Spinal cord (tissue), 3 donors: ENCODE measurements around the gene LGALS14.

- PRO-cap, result no peak
- RAMPAGE, long total RNA, result no peak
Measured at GRCh38 chr19:39277573-39278086, 9.4 kb downstream of the IFNL2 start.

- PRO-cap, result no peak
- RAMPAGE, long total RNA, result no peak
Measured at GRCh38 chr19:39352512-39353034, 10.4 kb downstream of the SAMD4B start.

DNA sequence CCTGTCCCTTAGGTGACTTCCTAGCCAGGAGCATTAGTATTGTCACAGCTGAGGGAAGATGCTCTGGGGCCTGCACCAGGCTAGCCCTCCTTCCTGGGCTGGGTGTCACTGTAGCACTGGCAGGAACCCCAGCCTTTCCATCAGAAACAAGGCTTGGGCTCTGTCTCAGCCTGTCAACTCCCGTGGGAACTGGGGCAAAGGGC, 18.0 kb downstream of the PAF1 start:
- PRO-cap, result no peak
- RAMPAGE, long total RNA, result no peak

DNA sequence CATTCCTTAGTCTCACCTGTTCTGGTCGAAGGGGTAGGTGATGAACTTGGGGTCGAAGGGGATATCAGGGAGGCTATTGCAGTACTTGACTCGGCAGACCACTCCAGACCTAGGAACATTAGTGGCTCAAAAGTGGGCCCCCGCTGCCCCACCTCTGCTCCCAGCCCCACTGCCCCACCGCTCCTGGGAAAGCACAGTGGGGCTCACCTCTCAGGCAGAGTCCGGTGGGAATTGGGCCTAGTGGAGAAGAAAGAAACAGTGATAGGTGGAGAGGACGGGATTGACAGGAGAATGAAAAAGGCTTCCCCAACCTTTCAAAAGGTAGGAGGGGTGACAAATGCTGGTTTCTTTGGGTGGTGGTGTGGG, 870 bp downstream of the PAF1 start:
- PRO-cap, result no peak
- RAMPAGE, long total RNA, result no peak

DNA sequence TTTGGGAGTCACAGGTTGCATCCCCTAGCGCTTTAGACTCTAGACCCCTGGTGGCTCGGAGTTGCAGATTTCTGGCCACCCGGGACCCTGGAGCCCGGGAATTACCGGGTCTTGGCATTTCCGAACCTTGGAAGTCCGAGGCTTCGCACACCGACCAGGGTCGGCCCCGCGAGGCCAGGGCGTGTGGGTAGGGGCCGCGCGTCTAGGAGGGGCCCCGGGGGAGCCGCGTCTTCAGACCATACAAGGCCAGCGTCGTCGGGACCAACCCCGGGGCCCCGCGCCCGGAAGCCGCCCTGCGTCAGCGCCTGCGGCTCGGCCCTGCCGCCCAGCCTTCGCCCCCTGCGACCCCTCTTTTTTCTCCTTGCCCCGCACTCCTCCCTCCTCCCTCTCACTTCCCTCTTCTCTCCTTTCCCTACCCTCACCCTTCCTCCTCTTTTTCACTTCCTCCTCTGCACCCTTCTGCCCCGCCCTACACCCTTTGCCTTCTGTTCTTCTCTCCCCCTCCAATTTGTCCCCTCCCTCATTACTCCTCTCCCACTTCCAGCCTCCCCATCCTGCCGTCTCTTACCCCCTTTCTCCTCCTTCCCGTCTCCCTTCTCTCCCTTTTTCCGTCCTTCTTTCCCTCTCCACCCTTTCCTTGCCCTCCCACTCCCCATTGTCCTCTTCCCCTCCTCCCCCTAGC, 2.4 kb upstream of the PLEKHG2 start:
- PRO-cap, result no peak
- RAMPAGE, long total RNA, result no peak

DNA sequence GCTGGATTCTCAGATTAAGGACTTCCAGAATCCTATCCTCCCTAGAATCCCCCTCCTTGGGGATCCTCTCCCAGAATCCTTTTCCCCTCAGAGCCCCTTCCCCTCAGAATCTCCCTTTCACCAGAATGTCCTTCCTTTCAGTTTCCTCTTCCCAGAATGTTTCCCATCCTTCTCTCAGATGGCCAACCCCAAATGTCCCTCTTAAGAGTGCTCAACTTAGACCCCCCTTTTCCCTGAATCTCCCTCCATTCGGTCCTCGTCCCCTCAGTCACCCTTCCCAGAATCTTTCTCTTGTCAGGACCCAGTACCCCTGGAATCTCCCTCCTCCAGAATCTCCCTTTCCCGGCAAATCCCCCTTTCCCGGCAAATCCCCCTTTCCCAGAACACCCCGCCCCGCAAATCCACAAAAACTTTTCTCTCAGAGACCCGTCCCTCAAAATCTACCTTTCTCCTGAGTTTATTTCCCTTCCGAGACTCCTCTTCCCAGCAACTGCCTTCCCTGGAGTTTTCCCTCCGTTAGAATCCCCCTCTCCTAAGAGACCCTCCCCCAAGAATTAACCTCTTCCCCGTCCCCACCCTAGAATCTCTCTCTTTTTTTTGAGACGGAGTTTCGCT, 744 bp upstream of the RPS16 start:
- PRO-cap, result no peak
- RAMPAGE, long total RNA, result no peak

GRCh38 chr19:39704094-39704621, at the start of gene LGALS14:
TSS of gene LGALS14 (plus strand) at chr19:39704481.
- PRO-cap, result no peak
- RAMPAGE, long total RNA, result no peak

- PRO-cap, result no peak
- RAMPAGE, long total RNA, result no peak
Measured at GRCh38 chr19:39796087-39796286, 17.3 kb downstream of the LEUTX start.

DNA sequence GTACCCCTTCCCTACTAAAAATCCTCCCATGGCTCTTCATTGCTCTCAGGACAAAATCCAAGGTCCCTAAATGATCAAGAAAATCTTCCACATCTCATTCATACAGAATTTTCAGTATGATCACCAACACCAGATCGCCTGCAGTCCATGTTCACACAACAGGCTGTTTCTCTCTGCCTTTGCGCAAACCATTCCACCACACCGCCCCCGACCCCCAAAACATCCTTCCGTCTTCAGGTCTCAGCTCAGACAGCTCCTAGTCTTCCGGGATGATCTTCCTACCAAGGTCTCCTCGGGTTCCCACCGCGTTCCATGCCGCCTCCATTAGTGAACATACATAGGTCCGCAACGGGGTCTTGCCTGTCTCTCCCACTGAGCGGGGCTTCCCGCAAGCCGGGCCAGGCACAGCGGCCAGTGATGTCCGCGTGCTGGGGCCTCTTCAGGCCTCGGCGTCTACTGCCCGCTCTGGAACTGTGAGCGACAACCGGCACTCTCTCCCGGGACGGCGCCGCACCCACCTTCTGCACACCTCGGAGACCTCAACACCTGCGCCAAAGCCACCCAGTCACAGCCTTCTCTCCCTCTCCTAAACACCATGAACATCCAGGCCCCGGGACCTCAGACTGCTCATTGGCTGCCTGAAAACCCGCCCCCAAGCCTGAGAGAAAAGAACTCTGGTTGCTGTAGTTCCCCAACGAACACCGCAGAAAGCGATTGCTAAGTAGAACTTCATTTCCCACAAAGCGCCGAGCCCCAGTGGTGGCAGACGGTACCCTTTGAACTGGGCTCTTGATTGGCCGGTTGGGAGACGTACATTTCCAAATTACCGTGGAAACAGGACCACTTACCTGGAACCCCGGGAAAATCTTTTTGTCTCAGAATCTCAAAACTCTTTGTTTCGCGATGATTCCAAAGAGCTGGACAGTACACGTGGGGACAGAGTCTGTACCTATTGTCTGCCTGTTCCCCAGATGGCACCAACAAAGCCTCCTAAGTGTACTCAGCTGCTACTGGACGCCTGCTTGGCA, 9.7 kb downstream of the DYRK1B start:
- PRO-cap, result no peak
- RAMPAGE, long total RNA, result no peak

- PRO-cap, result no peak
- RAMPAGE, long total RNA, result no peak
Measured at GRCh38 chr19:39858508-39859045, 12.4 kb upstream of the FBL start.

DNA sequence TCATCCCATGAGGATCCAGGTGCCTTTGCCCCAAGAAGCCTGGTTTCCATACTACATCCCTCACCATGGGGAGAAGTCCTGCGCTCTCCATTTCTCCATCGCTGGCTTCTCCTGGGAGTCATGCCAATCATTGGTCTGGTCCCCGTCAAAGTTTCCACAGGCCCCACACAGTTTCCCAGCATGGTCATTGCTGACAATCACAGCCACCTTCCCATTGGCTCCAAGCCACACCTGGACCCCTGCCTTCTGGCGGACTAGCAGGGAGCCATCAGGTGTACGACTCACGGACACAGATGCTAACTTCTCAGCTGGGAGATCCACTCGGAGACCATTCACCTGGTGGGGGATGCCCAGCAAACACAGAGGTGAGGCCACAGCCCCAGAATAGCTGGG, 17.4 kb upstream of the FBL start:
- PRO-cap, result no peak
- RAMPAGE, long total RNA, result no peak

DNA sequence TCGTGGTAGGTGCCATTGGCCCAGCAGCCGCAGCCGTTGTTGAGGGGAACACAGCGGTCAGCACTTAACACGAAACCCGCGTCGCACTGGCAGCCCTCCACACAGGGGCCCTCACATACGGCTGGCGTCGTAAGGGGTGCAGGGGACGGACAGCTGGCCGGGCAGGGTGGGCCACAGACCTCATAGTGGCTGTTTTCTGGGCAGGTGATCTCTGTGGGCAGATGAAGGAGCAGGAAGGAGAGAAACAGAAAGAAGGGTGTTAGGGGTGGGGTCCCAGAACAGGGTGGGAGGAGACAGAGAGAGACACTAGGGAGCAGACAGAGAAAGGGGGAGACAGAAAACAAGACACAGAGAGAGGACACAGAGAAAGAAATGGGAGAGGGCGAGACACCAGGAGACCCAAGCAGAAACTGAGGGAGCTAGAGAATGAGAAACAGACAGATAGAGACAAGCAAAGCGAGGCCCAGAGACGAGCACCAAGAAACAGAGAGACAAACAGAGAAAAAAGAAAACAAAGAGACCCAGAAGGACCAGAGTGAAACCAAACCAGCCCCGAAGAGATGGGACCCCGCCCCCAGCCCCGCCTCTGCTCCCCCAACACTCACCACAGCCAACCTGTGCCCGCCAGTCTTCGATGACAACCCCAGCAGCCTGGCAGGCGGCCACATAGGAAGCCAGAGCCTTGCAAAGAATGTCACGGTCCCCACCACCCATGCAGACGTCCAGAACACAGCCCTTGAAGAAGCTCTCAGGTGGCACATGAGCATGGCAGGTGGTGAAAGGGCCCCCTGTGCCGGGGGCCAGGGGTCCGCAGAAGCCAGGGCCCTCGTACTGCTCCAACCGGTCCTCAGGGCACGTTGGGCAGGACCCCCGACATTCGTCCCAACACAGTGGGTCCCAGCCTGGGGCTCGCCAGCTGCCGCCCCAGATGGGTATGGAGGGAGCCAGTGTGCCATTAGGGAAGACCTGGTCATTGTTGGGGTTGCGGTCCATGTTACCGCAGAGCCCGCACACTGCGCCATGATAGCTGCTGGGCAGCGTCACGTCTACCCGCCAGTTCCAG, 47.5 kb upstream of the FBL start:
- PRO-cap, result no peak
- RAMPAGE, long total RNA, result no peak

- PRO-cap, result no peak
- RAMPAGE, long total RNA, result no peak
Measured at GRCh38 chr19:39997191-39997609, 340 bp downstream of the ZNF546 start.

- PRO-cap, result no peak
- RAMPAGE, long total RNA, result no peak
Measured at GRCh38 chr19:40046587-40047075, 9.4 kb downstream of the ZNF780B start.

DNA sequence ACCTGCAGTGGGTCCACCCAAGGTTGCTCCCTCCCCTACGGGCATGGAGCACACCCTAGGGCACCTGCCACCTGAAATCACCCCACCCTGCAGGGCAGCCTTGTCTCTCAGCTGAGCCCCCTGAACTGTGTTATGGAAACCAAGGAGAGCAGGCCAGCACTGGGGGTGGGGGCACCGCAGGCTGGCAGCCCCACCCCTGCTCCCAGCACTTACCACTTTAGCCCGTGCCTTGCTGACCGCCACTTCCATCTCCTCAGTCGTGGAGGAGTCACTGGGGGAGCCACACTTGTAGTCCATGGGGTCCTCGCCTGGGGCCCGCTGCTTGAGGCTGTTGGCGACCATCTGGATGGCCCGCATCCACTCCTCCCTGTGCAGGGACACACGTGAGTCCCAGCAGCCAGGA, 15.8 kb upstream of the CCNP start:
- PRO-cap, result no peak
- RAMPAGE, long total RNA, result no peak

DNA sequence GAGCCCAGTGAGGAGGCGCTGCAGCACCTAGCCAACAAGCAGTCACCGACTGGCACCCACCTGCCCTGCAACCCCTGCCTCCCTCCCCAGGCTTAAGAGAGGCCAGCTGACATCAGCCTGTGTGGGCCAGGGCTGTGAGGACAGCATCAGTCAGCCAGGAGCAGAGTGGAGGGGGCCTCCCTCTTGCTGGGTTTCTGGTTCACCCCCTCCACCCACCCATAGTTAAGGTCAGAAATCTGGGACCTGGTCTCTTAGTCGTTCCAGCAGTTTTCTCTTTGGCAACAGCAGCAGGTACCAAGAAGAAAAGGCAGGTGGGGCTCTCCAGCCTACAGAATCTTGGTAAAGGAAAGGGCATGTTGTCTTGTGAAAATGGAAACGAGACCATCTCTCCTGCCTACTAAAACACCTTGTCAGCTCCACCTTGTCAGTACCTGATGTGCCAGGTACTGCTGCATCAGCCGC, 25.6 kb upstream of the CCNP start:
- PRO-cap, result no peak
- RAMPAGE, long total RNA, result no peak

DNA sequence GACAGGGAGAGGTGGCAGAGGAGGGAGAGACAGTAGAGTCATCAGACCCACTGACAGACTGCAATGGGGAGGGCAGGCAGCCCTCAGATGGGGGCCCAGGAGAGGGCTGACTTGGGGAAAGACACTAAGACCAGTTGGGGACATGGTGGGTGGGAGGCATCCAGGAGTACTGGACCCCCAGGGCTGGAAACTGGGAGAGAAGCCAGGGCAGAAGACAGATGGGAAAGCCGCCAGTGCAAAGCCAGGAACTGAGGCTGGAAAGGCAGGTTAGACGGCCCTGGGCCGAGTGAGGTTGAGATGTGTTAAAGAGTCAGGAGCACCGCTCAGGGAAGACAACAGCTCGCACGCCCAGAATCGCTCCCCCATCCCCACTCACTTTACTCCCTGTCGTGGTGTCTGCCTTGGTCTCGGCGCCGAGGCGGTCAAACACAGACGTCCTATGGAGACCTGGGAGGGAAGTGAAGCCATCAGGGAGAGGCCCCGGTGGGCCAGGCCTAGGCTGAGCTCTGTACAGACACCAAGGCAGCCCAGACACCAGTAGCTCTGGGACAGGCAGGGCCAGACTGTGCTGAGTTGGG, 24.5 kb downstream of the C19orf47 start:
- PRO-cap, result no peak
- RAMPAGE, long total RNA, result no peak

DNA sequence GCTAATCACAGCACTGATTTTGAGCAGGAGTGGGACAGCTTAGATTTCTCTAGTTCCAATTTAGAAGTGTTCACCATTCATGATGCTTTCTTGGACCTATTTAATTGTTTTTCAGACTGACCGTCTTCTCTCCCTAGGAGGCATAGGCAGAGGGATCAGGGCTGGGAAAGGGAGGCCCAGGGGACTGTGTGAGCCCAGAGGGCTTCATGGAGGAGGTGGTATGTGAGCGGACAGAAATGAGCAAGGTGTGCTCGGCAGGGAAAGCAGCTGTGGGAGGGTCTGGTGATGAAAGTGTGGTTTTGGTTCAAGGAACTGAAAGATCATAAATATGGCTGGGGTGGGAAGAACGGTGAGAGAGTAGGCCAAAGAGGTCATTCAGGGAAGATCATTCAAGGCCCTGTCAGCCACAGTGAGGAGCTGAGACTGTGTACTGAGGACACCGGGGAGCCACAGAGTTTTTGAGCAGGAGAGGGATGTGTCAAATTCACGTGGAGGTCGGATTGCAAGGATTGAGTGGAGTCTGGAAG, 7.4 kb downstream of the PLD3 start:
- PRO-cap, result no peak
- RAMPAGE, long total RNA, result no peak

DNA sequence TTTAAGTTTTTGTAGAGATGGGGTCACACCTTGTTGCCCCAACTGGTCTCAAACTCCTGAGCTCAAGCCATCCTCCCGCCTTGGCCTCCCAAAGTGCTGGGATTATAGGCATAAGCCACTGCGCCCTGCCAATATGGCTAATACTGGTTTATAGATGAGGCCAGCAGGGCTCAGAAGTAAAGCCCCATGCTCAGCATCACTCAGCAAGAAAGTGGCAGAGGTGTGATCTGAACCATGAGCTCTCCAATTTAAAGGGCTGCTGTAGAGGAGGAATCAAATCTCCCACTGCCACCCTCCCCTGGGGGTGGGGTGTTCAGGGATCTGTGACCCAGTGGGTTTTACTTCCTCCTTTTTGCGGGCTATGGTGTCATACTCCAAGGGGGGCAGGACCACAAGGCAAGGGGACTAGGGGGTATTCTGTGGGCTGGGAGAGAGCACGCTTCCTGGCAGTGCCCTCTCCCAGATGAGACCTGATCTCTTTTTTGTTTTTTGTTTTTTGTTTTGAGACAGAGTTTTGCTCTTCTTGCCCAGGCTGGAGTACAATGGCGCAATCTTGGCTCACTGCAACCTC, 10.2 kb downstream of the PLD3 start:
- PRO-cap, result no peak
- RAMPAGE, long total RNA, result no peak

DNA sequence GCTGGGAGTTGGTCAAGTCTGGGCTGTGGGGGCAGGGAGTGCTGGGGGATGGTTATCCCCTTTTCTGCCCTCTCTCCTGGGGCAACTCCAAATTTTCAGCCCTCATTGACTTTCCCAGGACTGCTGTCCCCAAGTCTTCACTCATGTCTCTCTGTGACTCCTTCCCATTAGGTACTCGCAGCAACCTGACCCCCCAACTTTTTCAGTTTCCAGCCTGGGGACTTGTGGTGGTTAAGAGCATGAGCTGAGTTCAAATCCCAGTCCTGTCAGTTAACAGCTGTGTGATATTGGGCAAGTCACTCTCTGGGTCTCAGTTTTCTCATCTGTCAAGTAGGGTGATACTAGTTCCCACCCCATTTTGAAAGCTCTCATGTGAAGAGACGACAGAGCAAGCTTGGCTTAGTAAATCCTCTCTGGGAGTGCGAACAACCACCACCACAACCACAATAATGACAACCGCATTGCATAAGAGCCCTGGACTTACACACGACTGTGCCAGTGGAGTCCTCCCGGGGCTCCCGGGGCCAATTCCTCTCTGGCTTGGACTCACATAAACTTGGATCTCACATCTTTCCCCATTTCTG, 578 bp downstream of the BLVRB start:
- PRO-cap, result no peak
- RAMPAGE, long total RNA, result no peak